H1 (cell line): Measurements from ENCODE around the genes A1BG and ZNF324B.

DNA sequence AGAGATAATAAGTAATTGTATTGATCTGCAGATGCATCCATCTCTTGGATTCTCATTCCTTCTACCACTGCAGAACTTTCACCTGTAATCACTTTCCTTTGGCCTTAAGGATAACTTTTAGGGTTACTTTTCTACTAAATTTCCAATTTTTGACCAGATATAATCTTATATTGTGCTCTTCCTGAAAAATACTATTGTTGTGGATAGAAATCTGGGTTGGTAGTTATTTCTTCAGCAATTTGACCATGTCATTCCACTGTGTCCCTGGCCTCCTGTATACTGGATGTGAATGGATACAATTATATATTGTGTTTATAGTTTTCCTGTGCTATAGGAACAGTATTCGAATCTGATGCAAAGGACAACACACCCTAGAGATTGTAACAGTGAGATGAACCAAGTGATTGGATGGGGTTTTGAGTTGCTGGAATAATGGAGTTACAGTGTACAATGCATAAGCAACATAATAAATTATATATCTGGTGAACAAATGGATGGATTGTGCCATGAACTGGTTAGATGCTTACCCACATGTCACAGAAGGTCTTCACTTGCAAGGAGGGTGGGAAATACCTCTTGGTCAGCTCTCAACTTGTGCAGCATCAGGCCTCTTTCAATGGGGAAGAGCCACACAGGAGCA, 12.1 kb upstream of the ZNF543 start:
- RRBS: no CpG with 5 or more reads among the region's 1 CpG
CAGE:
- cytosol, long polyA plus RNA: no peak
- long polyA plus RNA: no peak
- nucleus, long polyA plus RNA: no peak

GRCh38 chr19:57317480-57317960, 2.8 kb upstream of the ZNF543 start:
- RRBS: 38% methylated on average over 4 of the region's 29 CpGs
CAGE:
- cytosol, long polyA plus RNA: no peak
- long polyA plus RNA: no peak
- nucleus, long polyA plus RNA: no peak

GRCh38 chr19:57664693-57665203, 4.0 kb upstream of the ZSCAN4 start:
- RRBS: no CpG with 5 or more reads among the region's 17 CpGs
CAGE:
- cytosol, long polyA plus RNA: no peak
- long polyA plus RNA: no peak
- nucleus, long polyA plus RNA: no peak

DNA sequence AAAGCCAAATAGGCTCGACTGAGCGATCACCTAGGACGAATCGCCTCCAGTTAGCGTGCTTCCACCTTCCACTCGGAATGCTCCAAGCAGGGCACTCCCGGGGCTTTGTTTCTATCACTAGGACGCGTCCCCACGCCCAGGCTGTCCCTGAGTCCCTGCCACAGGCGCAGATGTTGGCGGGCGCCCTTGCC, 505 bp upstream of the ZNF544 start:
- RRBS: 3% methylated on average over 5 of the region's 13 CpGs
CAGE:
- cytosol, long polyA plus RNA: no peak
- long polyA plus RNA: no peak
- nucleus, long polyA plus RNA: no peak

GRCh38 chr19:58230015-58230953, 1.6 kb downstream of the ZNF544 start:
- RRBS: no CpG with 5 or more reads among the region's 6 CpGs
CAGE:
- cytosol, long polyA plus RNA: no peak
- long polyA plus RNA: no peak
- nucleus, long polyA plus RNA: no peak

GRCh38 chr19:58352924-58354167, at the start of gene A1BG:
TSS of gene A1BG (minus strand) at chr19:58353492.
- RRBS: 87% methylated on average over 5 of the region's 33 CpGs
CAGE:
- cytosol, long polyA plus RNA: no peak
- long polyA plus RNA: no peak
- nucleus, long polyA plus RNA: no peak

DNA sequence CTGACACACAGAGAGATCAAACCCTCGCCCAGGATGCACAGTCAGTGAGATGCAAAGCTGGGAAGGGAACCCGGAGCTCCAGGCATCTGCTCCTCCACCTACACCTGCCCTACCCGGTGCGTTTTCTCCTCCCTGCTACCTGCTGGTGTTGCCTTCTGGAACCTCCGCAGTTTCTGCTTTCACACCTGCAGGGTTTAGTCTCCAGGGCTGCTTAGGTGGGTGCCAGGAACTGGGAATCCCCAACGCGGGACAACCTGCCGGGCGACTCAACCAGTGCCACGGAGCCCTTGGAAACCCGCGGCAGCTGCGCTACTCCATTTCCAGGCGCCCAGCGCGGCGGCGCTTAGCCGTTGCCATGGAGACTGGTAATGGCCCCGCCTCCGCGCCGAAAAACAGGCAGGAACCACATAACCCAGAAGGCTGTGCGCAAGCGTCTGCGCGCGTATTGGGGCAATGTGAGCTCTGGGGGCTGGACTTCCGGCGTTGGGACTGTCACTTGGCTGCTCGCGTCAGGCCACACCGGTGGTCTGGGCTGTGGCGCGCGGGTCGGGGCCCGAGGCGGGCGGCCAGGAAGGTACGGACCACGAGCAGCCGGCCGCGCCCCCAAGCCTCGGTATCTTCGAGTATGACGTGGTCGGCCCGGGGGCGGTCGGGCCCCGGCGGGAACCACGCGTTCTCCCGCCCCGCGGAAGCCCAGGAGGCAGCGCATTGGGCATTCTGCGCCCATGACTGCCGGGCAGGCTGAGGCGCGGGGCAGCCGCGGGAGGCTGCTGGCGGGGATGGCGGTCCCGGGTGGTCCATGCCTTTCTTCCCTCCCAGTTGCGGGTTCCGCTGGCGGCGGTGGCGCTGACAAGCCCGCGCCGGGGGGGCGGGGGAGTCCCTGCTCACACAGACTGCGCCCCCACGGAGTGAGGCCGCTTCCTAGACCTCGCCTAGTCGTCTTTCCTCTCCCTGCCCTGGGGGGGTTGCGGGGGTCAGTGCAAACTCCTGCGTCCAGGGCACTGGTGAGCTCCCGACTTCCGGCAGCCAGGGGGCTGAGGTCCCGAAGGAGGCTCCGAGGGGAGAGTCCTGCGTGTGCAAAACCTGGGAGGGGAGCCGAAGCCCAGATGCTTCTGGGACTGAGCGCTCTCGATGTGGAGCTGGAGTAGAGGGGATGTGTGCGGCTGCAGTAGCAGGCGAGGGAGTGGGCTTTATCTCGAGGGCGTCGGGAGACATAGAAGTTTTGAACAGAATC, at the start of gene ZNF324B:
Gene ZNF324B, plus strand, starts transcription at position 492 of the 1,234 bp plus-strand sequence.
- RRBS: 1% methylated on average over 45 of the region's 98 CpGs
CAGE:
- cytosol, long polyA plus RNA: no peak
- long polyA plus RNA: no peak
- nucleus, long polyA plus RNA: no peak

DNA sequence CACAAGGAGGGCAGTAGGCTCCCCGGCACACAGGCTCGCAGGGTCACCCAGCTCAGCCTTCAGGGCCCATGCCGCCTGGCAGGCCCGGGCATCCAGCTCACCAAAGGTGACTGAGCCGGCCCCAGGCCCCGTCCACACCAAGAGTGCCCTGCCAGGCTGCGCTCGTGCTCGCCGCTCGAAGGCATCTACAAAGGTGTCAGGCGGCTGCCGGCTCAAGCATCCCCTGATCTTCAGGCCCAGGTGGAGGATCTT, 447 bp downstream of the SLC27A5 start:
- RRBS: 92% methylated on average over 9 of the region's 13 CpGs
CAGE:
- cytosol, long polyA plus RNA: no peak
- long polyA plus RNA: no peak
- nucleus, long polyA plus RNA: no peak

- RRBS: no CpG with 5 or more reads among the region's 5 CpGs
CAGE:
- cytosol, long polyA plus RNA: no peak
- long polyA plus RNA: no peak
- nucleus, long polyA plus RNA: start-site peak on the plus strand at chr19:58546525-58547187, 74 reads
Observed at GRCh38 chr19:58546194-58547286, 2.7 kb downstream of the TRIM28 start.

- RRBS: no CpG with 5 or more reads among the region's 1 CpG
CAGE:
- cytosol, long polyA plus RNA: no peak
- long polyA plus RNA: no peak
- nucleus, long polyA plus RNA: no peak
Observed at GRCh38 chr19:58550976-58551469, 3.9 kb downstream of the CHMP2A start.

DNA sequence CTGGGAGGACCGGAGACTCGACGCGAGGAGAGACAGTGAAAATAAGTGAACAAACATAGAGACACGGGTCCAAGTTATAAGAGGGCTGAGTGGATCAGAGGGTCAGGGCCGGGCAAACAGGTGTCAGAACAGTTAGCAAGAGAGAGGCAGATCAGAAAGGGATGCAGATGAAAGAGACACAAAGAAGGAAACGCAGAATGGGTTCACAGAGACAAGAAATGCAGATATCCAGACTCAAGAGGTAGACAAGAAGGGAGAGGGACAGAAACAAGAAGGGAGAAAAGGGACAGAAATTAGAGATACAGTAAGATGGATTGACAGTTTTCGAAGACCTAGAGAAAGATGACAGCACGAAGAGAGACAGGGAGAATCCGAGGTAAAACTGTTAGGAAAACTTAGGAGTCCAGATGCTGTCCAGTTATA, 745 bp upstream of the MZF1 start:
- RRBS: 31% methylated on average over 5 of the region's 10 CpGs
CAGE:
- cytosol, long polyA plus RNA: no peak
- long polyA plus RNA: no peak
- nucleus, long polyA plus RNA: no peak

DNA sequence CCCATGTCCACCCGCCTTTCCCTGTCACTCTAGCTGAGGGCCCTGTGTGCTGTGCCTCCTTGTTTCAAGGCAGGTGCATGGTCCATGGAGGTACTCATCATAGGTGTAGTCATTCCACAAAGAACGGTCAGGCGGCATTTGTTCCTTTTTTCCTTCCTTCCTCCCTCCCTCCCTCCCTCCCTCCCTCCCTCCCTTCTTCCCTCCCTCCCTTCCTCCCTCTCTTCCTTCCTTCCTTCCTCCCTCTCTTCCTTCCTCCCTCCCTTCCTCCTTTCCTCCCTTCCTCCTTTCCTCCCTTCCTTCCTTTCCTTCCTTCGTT, 3.0 kb upstream of the MZF1 start:
- RRBS: no CpG with 5 or more reads among the region's 4 CpGs
CAGE:
- cytosol, long polyA plus RNA: no peak
- long polyA plus RNA: no peak
- nucleus, long polyA plus RNA: no peak